Measurements from ENCODE around the gene GPR141.

DNA sequence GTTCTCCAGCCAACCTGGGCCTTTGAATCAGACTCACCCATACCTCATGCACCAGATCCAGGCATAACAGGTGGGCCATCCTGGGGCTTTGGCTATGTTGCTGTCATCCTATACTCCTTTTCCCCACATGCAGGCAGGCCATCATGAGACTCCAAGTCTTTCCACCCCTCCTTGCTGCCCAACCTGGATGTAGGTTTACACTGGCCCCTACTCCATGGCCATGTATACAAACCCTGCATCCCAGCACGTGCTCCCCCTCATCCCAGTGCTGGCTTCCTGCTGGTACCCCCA lies 171.5 kb upstream of the EEPD1 start:
- PRO-cap, 7 experiments, result no peak in any of the 7 experiments
- RAMPAGE, long total RNA, 2 experiments, result no peak in any of the 2 experiments

GRCh38 chr7:36084997-36085658 lies 67.9 kb upstream of the EEPD1 start:
- PRO-cap, 7 experiments, result no peak in any of the 7 experiments
- RAMPAGE, long total RNA, 2 experiments, result no peak in any of the 2 experiments

GRCh38 chr7:36151825-36152384 lies 1.1 kb upstream of the EEPD1 start:
- PRO-cap, 7 experiments, result no peak in any of the 7 experiments
- RAMPAGE, long total RNA, 2 experiments, result no peak in any of the 2 experiments

- PRO-cap, 7 experiments, result no peak in any of the 7 experiments
- RAMPAGE, long total RNA, 2 experiments, result no peak in any of the 2 experiments
Measured at GRCh38 chr7:36190680-36191232, 37.7 kb downstream of the EEPD1 start.

GRCh38 chr7:36205734-36206370 lies 52.8 kb downstream of the EEPD1 start:
- PRO-cap, 7 experiments, result no peak in any of the 7 experiments
- RAMPAGE, long total RNA, 2 experiments, result no peak in any of the 2 experiments

DNA sequence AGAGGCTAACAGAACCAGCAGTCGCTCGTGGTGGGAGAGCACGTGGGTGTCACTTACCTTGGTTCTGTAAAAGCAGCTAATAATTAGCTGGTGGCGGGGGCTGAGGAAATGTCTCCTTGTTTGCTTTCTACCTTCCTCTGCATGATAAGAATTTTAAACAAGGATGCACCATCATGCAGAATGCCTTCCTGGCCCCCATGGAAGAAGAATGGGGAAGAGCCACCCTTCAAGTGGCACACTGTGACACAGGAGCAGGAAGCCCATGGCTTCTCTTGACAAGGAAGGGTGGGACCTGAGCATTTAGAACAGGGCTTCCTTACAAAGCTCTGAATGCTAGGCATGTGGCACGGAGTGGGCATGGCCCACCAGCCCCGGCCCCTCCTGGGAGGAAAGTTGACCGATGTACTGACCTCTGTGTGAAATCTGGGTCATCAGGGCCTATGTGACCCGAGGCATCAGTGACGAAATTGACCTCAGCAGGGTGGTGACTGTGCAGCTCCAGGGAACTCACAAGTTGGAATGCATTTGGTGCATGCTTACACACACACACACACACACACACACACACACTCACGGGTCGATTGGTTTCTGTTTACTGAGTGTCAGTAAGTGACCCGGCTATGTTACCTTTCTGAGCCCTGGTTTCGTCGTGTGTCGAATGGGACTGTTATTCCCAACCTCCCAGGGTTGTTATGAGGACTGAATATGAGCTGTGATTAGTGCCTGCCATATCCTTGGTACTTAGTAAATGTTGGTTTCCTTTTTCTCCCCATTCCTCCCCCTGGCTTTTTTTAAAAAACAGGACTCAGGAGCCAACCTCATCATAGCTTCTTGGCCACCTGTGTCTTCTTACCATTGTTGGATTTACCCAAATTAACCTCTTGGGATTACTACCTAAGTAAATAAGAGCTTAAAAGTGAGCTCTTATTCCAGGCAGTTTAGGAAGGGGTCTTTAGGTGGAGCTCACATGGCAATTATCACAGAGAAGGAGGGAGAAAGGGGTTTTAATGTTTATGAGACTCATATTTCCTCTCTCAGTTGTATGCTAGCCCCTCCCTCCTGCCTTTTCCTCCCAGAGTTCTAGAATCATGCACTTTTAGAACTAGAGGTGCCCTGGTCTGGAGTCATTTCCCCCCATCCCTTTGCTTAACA lies 94.1 kb downstream of the MATCAP2 start:
- PRO-cap, 7 experiments, result no peak in any of the 7 experiments
- RAMPAGE, long total RNA, 2 experiments, result no peak in any of the 2 experiments

DNA sequence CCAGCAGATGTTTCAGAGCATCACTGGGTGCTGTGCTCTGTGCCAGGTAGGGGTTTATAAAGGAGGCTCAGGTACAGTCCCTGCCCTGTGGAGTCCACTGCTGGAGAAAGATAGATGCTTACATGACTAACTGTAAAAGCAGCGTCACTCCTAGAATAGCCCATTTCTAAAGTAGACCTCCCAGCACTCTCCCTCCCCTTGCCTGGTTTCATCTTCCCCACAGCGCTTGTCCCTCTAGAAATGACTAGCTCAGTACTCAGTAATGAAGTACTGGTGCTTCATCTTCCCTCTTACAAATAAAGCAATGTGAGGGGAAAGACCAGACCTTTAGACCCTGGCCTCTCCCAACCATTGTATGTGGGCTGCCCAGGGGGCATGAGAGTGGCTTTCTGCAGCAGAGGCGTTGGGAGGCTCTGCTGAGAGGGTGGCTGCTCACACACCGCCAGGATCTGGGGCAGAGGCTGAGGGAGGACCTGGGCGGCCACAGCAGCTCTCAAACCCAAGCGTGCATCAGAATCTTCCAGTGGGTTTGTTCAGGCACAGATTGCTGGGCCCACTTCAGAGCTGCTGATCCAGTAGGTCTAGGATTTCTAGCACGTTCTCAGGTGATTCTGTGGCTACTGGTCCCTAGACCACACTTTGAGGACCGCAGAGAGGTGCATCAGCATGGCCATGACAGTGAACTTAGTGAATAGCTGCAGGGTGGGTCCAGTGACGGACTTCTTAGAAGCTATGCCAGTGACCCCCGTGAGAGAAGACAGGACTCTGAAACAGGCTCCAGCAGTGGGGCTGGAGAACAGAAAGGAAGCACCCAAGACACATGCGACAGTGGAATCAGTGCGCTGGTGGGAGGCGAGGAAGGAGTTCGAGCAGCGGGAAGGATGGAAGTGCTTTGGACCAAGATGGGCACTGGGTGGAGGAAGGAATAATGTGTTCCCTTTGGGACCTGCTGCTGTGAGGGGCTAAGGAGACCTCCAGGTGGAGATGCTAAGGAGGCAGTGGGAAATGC lies 87.5 kb downstream of the MATCAP2 start:
- PRO-cap, 7 experiments, result no peak in any of the 7 experiments
- RAMPAGE, long total RNA, 2 experiments, result no peak in any of the 2 experiments

DNA sequence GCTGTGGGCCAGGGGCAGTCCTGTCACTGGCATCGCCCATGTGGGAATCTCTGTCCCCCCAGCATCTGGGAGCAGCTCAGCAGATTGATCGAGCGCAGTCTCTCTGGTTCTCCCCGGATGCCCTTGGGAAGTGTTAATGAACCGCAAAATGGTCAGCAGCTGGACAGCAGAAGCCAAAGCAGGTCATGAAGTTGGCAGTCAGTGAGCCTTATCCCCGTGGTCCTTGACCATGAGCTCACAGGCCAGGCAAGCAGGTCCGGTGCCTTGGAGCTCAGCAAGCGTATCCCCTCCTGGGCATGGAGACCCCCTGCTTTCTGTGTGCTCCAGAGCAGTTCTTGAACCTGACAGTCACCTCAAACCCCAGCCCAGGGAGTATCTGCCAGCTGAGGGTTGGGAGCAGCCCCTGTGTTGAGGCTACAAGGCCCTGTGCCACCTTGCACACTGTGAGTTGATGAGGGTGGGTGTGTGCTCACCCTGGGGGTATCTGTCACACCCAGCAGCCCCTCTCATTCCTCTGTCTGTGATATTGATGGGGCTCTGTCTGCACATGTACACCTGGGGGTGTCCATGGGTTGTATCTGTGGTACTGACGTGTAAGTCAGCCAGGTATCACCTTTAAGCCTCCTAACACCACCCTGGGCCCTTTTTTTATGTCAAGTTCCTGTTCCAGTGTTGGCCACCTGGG lies 81.5 kb downstream of the MATCAP2 start:
- PRO-cap, 7 experiments, result no peak in any of the 7 experiments
- RAMPAGE, long total RNA, 2 experiments, result no peak in any of the 2 experiments

DNA sequence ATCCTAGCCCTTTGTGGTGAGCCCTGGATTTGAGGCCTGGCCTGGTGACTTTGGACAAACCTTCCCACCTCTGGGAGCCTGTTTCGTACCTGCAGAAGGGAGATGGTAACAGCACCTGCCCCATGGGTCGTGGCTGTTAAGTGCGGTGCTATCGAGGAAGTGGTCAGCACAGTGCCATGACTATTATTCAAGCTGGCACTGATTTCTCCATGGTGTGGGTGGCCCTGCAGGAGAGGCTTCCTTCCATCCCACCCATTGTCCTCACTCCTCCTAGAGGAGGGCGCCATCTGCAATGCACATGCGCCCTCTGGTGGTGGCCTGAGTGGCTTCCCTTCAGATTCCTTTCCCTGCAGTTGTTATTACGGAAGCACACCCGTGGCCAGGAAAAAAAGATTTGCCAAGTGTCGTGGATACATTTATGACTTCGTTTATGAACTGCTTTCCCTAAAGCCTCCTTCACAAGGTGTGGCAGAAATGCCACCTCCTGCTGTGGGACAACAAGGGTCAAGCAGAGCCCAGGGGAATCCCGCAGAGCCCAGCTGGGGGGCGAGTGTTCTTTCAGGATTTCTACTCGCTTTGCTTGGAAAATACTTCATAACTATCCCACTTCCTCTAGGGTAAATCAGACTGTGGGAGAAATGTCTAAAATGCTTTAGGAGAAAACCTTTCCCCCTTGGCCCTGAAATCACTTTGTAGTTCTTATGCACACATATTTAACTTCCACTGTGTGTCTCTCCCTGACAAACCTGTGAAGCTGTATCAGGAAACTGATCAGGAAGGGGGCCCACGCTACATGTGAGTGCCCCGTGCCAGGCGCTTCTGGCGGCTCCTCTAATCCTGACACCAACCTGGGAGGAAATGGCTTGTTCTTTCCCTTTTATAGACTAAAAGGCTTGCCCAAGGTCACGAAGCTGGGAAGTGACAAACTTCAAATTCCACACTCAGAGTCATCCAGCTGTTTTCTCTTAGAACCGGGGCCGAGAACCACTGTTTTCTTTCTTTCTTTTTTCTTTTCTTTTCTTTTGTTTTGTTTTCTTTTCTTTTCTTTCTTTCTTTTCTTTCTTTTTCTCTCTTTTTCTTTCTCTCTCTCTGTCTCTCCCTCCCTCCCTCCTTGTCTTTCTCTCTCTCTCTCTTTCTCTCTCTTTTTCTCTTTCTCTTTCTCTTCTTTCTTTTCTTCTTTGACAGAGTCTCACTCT lies 75.3 kb downstream of the MATCAP2 start:
- PRO-cap, 7 experiments, result peak in 7 of 7 experiments; most common plus-strand start position 958 of the sequence (in 7); most common minus-strand start position 850 of the sequence (in 6)
- RAMPAGE, long total RNA, 2 experiments, result no peak in any of the 2 experiments

GRCh38 chr7:36333757-36334266 lies 33.2 kb downstream of the MATCAP2 start:
- PRO-cap, 7 experiments, result no peak in any of the 7 experiments
- RAMPAGE, long total RNA, 2 experiments, result no peak in any of the 2 experiments

- PRO-cap, 7 experiments, result no peak in any of the 7 experiments
- RAMPAGE, long total RNA, 2 experiments, result no peak in any of the 2 experiments
Measured at GRCh38 chr7:36460768-36461314, 71.2 kb downstream of the ANLN start.

- PRO-cap, 7 experiments, result no peak in any of the 7 experiments
- RAMPAGE, long total RNA, 2 experiments, result no peak in any of the 2 experiments
Measured at GRCh38 chr7:36686485-36686886, 37.8 kb downstream of the AOAH start.

DNA sequence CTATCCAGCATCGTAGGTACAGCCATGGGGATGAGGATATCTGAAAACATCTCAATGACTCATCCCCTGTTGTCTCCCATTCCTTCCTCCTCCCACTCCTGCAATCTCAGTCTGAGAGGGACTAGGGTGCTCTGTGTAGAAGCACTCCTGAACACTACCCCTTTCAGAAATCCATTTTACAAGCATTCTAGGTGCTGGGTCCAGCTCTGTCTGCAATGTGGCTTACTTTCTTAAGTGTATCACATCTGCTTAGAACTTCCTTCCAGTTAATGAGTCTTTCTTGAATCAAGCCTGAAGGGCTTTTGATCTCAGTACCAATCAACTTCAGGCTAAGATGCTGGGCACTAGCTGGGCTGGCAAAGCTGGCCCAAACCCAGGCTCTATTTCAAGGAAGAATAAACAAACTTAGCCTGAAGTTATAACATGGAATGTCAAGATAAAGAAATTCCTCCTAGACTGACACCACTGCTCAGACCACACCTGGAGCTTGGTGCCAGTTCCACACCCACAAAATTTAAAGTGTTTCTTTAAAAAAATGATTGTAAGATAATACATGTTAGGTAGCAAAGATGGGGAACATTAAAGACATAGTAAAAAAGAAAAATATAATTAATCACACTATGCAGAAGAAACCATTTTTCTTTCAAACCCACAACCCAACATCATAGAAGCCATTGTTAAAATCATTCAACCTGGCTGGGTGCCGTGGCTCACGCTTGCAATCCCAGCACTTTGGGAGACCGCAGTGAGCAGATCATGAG lies 270.4 kb upstream of the AOAH start:
- PRO-cap, 7 experiments, result no peak in any of the 7 experiments
- RAMPAGE, long total RNA, 2 experiments, result no peak in any of the 2 experiments

DNA sequence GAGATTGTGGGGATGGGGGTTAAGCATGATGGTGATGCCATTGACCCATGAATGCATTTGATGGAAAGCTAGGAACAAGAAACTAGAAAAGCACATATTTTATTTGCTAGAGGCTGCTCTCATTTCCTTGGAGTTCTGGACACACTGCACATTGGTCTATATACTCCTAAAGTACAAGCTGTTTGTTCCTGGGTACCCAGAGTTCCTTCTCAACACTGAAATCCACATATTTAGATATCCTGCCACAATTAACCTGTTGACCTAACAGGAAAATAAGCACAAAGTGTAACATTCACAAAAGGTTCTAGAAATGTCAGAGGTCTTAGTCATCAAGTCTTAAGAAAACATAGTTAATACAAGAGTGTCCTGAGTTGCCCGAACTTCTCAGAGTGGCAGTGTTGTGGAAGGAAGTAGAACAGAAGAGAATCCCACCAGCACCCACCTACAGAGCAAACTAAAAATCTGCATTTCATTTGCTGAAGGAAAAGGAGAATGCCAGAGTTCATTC lies 115.6 kb downstream of the ELMO1 start:
- PRO-cap, 7 experiments, result no peak in any of the 7 experiments
- RAMPAGE, long total RNA, 2 experiments, result no peak in any of the 2 experiments

DNA sequence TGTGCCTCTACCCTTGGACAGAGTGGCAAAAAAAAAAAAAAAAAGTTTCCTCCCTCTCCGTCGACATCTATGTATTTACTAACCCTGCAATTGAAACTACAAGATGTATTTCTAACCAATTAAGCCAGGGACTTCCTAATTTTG lies 613 bp upstream of the ELMO1 start:
- PRO-cap, 7 experiments, result no peak in any of the 7 experiments
- RAMPAGE, long total RNA, 2 experiments, result no peak in any of the 2 experiments

DNA sequence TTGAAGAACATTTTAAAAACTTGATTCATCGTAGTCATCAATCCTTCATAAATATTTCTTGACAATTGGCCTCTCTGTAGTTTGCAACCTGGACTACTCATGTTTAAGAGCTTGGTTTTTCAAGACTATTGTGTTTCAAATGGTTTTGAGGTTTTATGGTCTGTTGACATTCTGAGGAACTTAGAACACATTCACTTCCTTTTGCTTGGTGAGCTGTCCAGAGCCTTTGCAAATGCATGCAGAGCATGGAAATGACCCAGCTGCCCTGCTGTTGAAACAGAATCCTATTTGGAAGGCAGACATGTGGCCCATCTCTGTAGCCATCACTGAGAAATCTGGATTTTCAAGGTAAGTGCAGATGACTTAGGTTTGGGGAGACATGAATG lies at the start of gene GPR141:
GPR141 (plus strand) TSS at position 211 of the 386 bp plus-strand sequence.
- PRO-cap, 7 experiments, result no peak in any of the 7 experiments
- RAMPAGE, long total RNA, 2 experiments, result no peak in any of the 2 experiments

GRCh38 chr7:37921391-37921820 lies 966 bp downstream of the EPDR1 start:
- PRO-cap, 7 experiments, result peak in 7 of 7 experiments; most common plus-strand start chr7:37921593 (in 1); most common minus-strand start chr7:37921522 (in 6)
- RAMPAGE, long total RNA, 2 experiments, result no peak in any of the 2 experiments

- PRO-cap, 7 experiments, result no peak in any of the 7 experiments
- RAMPAGE, long total RNA, 2 experiments, result no peak in any of the 2 experiments
Measured at GRCh38 chr7:38232376-38232764, 54.3 kb downstream of the STARD3NL start.

GRCh38 chr7:38233811-38234094 lies 55.7 kb downstream of the STARD3NL start:
- PRO-cap, 7 experiments, result no peak in any of the 7 experiments
- RAMPAGE, long total RNA, 2 experiments, result no peak in any of the 2 experiments

DNA sequence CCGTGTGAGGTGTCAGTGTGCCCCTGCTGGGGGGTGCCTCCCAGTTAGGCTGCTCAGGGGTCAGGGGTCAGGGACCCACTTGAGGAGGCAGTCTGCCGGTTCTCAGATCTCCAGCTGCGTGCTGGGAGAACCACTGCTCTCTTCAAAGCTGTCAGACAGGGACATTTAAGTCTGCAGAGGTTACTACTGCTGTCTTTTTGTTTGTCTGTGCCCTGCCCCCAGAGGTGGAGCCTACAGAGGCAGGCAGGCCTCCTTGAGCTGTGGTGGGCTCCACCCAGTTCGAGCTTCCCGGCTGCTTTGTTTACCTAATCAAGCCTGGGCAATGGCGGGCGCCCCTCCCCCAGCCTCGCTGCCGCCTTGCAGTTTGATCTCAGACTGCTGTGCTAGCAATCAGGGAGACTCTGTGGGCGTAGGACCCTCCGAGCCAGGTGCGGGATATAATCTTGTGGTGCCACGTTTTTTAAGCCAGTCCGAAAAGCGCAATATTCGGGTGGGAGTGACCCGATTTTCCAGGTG lies 35.1 kb downstream of the POU6F2 start:
- PRO-cap, 7 experiments, result no peak in any of the 7 experiments
- RAMPAGE, long total RNA, 2 experiments, result no peak in any of the 2 experiments